Metanephros (tissue), 2 donors: ENCODE measurements around a stretch of chr2.

DNA sequence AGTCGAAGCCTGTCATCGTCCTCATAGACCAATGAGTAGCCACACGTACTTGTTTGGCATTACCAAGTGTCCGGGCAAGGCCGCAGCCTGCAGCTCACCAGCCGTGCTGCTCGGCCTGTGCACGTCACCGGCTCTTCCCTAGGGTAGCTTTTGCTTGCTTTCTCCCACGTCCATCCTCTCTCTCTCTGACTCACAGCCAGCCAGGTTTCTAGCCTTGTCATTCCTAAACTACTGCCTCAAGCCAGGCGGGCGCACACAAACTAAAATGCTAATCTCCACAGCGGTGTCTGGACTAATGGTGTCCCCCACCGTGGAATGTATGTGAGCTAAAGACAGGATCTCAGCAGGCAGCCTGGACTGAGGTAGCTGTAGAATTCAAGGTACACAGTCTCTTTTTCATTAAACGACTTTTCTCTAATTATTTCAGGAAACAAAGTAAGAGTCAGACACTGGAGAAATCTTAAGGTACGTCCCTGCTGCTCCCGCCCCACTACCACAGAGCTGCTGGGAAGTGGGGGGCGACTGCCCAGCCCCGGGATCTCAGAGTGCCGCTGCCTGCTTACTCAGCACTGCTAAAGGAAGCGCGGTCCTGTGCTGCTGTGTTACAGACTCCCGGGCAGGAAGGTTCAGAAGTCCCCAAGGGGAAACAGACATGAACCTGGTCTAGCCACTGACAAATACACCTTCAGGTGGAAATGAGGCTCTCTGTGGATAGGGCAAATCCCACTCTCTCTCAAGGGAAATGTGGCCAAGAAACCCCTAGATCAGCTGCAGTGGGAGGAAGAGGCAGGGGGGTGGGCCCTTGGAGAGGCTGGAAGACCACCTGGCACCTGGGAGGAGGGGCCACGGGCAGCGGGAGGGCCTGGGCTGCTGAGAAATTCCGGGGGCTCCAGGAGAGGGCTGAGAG, 13.9 kb downstream of the MTERF4 start:
- RAMPAGE, long total RNA = no peak

GRCh38 chr2:241109007-241109418, 6.9 kb upstream of the MTERF4 start:
- RAMPAGE, long total RNA = no peak

GRCh38 chr2:241316811-241317114, 1.0 kb downstream of the SEPTIN2 start:
- RAMPAGE, long total RNA = no peak

DNA sequence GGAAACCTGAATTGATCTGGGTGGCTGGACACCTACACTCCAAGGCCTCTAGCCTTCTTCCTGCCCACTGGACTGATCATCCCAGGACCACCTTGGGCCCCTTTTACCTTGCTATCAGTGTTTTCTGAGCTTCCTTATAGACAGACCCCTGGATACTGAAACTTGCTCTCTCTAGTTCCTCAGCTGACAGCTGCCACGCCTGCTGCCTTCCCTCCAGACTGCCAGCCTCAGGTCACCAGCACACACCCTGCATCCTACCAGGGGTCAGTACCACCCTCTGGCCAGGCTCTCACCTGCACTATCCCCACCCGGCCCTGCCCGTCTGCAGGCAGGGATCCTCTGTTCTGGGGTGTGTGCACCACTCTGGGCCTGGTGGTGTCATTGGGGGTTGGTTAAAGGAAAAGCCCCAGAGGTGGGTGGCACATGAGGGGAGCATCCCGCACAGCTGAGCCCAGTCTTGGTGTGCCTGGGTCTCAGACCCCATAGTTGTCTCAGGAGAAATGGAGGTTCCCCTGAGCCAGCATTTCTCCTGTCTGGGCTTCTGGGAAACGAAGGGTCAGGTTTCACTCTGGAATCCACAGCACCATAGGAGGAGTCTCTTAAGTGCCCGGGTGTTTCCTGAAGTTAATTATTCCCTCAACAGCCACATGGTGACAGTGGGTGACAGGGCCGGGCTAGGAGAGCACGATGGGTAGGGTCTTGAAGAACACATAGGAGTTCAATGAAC, 1.5 kb upstream of the FARP2 start:
- RAMPAGE, long total RNA = no peak

DNA sequence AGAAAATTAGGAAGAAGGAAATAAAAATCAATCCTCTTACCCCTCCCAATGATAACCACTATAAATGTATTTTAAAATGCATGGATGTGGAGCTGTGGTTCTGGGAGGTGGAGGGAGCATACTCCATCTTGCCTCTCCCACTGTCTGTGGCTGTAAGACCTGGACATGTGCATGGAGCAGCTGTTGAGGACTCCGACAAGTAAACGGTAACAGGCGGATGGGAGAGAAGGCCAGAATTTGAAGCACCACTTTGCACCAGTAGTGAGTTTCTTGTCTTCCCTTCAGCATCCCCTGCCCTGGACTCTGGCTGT, 6.7 kb downstream of the FARP2 start:
- RAMPAGE, long total RNA = no peak

DNA sequence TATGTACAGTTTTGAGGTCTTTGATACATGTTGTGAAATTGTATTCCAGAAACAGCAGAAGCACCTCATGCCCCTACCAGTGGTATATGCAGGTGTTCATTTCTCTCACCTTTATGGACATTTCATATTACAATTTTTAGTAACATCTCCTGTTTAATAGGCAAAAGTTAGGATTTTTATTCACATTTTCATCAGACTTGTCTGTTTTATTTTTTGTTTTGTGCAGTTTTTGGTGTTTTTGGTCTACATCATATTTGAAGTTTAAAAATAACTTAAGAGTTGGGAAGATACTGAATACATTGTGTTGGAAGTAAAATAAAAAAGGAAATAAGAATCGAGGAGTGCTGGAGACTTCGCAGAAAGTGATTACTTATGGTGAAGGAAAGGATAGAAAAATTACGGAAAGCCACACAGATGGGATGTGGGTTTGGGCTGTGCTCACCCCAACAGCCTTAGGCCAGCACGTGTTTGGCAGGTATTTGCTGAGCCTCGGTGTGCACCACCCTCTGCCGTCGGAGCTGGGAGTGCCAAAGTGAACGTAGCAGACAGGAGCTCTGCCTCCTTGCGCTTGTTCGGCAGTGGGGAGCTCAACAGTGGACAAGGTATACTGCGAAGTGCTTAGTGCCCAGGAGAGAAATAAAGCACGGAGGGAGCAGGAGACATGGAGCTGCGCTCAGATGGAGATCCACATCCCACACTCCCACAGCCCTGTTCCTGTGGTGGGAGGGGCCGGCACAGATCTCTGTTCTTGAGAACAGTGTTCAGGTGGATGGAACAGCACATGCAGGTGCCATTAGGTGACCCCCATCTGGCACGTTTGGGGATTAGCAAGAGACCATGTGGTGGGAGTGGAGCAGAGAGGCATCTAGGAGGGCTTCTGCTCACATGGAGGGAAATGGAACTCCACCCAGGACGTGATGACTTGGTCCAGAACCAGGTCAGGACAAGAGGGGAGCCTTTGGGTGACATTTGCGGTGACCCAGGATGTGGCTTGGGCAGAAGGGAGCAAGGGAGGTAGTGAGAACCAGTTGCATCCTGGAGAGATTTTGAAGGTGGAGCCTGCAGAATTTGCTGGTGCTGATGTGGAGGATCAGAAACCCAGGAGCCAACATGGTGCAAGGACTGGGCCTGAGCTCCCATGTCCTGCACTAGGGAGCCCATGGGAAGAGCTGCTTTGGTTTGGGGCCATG, 27.0 kb downstream of the FARP2 start:
- RAMPAGE, long total RNA = no peak

DNA sequence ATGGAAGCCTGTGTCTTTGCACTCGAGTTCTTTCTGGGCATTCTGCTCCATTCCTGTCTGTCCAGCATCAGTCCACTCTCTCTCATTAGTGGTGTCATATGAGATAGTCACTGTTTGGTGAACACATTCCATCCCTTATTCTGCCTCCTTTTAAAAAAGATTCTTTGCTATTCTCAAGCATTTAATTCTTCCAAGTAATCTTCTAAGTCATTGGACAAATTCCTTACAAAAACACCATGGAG, 19.7 kb downstream of the STK25 start:
- RAMPAGE, long total RNA = no peak

DNA sequence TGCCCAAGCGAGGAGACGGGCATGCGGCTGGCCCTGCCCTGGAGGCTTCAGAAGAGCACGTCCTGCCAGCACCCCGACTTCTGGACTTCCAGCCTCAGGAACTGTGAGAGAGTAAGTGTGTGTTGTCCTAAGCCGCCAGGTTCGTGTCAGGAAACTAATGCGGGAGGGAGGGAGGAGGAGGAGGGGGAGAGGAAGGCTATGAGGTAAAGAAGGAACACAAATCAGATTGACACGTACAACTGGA, 11.7 kb upstream of the BOK start:
- RAMPAGE, long total RNA = no peak

DNA sequence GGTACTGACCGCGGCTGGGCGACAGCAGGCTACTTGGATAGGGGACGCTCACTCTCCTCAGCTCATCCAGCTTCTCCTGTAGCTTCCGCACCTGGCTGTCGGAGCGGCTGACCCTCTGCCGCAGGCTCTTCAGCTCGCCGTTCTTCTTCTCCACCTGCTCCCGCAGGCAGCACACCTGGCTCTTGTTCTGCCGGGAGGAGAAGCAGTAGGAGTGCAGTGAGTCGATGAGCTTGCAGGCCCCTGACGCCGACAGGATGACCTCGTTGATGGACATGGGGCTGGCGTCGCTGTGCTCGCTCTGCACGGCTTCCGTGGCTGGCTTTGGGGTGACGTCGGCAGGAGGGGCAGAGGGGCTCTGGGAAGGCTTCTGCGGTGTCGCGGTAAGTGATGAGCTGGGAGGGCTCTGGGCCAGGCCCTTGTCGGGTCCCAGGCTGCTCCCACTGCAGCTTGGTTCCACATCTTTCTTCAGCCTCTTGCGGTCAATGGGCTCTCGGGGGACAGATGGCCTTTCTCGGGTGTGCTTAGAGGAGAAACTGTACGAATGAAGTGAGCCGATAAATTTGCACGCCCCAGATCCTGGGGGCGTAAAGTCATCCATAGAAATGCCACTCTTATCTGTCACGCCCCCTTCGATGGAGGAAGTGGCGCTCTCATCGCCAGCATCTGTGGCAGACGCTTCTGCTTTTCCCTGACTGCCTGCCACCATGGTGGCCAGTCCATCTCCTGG, 3.9 kb downstream of the THAP4 start:
- RAMPAGE, long total RNA = no peak

DNA sequence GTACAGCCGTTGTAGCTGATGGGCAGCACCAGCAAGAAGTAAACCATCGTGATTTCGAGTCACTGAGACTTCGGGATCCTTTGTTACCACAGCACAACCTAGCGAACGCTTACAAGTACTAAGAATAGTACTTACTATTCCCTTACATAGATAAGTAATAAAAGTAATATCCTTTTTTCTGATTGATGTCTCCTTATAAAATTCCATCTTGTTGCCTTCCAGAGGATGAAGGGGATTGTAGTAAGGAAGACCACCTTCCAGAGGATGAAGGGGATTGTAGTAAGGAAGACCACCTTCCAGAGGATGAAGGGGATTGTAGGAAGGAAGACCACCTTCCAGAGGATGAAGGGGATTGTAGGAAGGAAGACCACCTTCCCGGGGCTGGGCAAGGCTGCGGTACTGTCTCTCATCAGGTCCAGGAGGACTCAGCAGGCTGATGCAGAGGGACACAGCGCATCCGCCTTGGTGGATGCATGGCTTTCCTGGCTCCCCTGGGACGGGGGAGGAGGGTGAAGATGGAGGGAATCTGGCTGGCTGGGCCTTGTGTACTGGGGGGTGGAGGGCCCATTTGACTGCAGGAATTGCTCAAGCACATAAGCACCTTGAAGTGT, 3.1 kb upstream of the DTYMK start:
- RAMPAGE, long total RNA = no peak

- RAMPAGE, long total RNA = no peak
Observed at GRCh38 chr2:241758924-241759420, 17.6 kb upstream of the GAL3ST2 start.

GRCh38 chr2:241763133-241764092, 13.2 kb upstream of the GAL3ST2 start:
- RAMPAGE, long total RNA = no peak

GRCh38 chr2:241797324-241798077, 11.5 kb upstream of the NEU4 start:
- RAMPAGE, long total RNA = no peak

- RAMPAGE, long total RNA = no peak
Observed at GRCh38 chr2:241807997-241808381, 1.0 kb upstream of the NEU4 start.

GRCh38 chr2:241863089-241864223, 4.8 kb upstream of the PDCD1 start:
- RAMPAGE, long total RNA = no peak

- RAMPAGE, long total RNA = no peak
Observed at GRCh38 chr2:241868452-241869145, 930 bp upstream of the RTP5 start.

GRCh38 chr2:241882809-241883364, 13.4 kb downstream of the RTP5 start:
- RAMPAGE, long total RNA = no peak

- RAMPAGE, long total RNA = no peak
Observed at GRCh38 chr2:242085802-242086838, 185.9 kb upstream of the FAM240C start.

GRCh38 chr2:242118595-242119250, 218.5 kb upstream of the FAM240C start:
- RAMPAGE, long total RNA = no peak